Heart right ventricle (tissue), 2 donors: ENCODE measurements around a stretch of chr7.

DNA sequence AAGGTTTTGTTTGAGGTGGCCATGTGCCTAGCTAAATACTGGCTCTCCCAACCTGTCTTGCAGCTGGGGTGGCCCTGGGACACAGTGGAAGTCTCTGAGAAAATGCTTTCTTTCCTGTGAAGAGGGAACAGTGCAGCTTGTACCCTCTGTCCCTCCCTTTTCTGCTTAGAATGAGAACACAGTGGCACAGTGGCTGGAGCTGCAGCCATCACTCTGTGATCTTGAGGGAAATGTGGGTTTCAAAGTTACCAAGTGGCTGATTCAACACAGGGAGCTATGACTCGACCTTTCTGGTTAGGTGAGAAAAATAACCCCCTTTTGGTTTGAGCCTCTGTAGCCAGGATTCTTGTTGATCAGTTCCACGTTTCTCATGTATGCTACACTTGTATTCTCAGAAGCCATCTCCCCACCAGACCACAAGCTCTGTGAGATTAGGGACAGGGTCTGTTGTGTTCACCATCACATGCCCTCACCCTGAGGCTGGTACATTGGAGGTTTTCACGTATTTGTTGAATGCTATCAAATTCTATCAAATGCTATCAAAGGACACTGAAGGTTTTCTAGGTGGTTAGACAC lies 62.8 kb upstream of the CARD11 start:
- PRO-cap, 2 experiments, result no peak in any of the 2 experiments

- PRO-cap, 2 experiments, result no peak in any of the 2 experiments
These were observed 119.5 kb upstream of the SDK1 start for GRCh38 chr7:3181329-3182189.

GRCh38 chr7:3243015-3243625 lies 57.9 kb upstream of the SDK1 start:
- PRO-cap, 2 experiments, result no peak in any of the 2 experiments

DNA sequence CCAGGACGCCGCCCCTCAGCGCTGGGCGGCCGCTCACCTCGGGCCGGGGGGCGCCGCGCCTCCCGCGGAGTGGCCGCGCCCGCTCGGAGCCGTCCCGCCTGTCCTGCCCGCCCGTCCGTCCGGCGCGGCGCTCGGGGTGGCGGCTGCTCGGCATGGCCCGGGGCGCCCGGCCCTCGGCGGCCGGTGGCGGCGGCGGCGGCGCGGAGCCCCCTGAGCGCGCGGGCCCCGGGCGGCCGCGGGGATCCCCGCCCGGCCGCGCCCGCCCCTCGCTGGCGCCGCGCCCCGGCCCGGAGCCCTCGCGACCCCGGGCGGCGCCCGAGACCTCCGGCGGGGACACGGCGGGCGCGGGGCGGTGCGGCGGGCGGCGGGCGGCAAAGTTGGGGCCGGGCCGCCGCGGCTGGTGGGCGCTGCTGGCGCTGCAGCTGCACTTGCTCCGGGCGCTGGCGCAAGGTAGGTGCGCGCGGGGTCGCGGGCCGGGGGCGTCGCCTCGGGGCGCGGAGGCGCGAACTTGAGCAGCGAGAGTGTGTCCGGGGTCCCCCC lies 453 bp downstream of the SDK1 start:
- PRO-cap, 2 experiments, result no peak in any of the 2 experiments

DNA sequence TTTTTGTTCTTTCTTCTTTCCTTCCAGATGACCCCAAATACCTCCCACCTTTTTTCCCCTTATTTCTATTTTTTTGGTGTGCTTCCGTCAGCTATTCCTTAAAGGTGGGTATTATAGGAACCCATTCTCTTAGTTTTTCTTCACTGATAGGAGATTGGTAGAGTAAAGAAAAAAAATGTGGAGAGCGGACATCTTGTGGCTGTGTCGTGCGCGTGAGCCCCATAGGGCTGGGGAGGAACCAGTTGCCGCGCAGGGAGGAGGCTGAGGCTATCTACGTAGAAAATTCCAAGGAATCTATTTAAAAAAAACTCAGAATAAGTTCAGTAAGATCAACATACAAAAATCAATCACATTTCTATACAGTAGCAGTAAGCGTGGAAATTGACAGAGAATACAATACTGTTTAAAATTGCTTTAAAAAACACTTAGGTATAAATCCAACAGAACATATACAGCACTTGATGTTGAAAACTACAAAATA lies 399.8 kb downstream of the SDK1 start:
- PRO-cap, 2 experiments, result no peak in any of the 2 experiments

DNA sequence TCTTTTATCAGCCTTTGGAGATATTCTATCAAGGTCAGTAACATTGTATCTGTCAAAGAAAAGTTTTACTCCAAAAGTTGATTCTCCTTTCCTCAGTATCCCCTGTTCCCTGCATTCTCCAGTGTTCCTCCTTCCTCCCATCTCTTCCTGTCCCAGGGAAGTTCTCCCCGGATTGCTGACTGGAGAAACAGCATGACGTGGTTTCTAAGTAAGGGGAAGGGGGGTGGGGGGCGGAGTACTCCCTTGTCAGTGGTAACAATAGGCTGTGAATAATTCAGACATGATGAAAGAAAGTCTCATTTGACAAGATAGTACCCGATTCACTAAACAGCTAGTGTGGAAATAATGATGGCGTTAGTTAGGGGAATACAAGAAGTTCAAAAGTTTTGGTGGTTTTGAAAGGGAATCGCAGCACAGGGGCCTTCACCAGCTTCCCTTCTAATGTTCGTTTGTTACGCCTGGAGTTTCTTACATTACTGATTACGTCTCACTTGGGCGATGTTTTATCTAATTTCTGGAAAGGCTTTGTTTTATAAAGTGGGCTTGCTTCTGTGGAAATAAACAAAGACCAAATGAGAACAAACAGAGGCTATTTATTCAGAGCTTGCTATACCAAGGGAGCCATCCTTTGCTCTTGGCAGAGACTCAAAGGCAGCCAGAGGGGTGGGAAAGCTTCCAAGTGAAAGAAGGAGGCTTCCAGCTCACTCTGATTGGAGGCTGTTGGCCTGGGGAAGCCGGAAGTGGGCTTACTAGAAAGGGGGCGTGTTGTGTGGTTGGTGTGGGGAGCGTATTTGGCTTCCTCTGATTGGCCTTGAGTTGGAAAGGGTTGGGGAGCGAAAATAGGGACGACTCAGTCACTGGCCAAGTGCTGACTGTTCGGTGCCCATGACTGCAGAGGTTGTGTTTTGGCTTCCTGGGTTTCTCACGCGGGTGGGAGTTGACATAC lies 453.7 kb downstream of the SDK1 start:
- PRO-cap, 2 experiments, result no peak in any of the 2 experiments

- PRO-cap, 2 experiments, result no peak in any of the 2 experiments
These were observed 621.0 kb downstream of the SDK1 start for GRCh38 chr7:3921844-3922695.

GRCh38 chr7:4089074-4089481 lies 593.0 kb upstream of the FOXK1 start:
- PRO-cap, 2 experiments, result no peak in any of the 2 experiments

DNA sequence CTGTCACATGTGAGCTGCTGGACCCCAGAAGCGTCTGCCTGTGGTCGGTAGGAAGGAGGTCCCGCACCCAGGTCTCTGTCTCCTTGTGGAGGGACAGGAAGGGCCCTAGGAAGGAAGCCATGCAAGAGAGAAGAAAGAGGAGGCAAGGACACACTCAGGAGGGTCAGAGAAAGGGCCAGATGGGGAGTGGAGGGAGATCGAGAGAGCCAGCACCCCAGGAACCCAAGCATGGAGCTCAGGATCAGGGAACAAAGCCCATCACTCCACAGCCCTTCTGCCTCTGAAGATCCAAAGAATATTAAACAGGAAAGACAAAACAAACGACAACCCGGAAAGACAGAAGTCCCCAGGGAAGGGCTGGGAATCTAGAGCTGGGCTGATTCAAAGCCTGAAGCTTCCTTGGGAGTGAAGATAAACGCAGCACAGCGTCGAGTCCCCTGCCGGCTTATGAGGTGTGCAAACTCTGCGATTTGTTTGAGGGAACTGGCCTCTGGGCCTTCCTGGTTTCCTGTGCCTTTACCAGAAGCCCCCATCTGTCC lies 580.3 kb upstream of the FOXK1 start:
- PRO-cap, 2 experiments, result no peak in any of the 2 experiments

GRCh38 chr7:4135876-4137023 lies 545.8 kb upstream of the FOXK1 start:
- PRO-cap, 2 experiments, result no peak in any of the 2 experiments

- PRO-cap, 2 experiments, result no peak in any of the 2 experiments
These were observed 43.7 kb downstream of the FOXK1 start for GRCh38 chr7:4725891-4726037.

- PRO-cap, 2 experiments, result no peak in any of the 2 experiments
These were observed 44.0 kb downstream of the FOXK1 start for GRCh38 chr7:4726038-4726457.

- PRO-cap, 2 experiments, result no peak in any of the 2 experiments
These were observed 33.3 kb upstream of the AP5Z1 start for GRCh38 chr7:4742119-4742523.

DNA sequence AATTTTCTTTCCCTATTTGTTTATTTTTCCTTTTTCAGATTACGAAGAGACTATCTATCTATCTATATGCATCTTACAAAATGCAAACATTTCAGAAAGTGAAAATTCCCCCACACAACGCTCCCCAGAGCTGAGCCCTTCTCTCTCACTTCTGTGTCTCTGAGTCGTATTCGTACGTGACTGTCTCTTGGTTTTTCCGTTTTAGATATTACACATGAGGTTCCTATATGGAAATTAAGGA lies 27.4 kb upstream of the AP5Z1 start:
- PRO-cap, 2 experiments, result no peak in any of the 2 experiments

DNA sequence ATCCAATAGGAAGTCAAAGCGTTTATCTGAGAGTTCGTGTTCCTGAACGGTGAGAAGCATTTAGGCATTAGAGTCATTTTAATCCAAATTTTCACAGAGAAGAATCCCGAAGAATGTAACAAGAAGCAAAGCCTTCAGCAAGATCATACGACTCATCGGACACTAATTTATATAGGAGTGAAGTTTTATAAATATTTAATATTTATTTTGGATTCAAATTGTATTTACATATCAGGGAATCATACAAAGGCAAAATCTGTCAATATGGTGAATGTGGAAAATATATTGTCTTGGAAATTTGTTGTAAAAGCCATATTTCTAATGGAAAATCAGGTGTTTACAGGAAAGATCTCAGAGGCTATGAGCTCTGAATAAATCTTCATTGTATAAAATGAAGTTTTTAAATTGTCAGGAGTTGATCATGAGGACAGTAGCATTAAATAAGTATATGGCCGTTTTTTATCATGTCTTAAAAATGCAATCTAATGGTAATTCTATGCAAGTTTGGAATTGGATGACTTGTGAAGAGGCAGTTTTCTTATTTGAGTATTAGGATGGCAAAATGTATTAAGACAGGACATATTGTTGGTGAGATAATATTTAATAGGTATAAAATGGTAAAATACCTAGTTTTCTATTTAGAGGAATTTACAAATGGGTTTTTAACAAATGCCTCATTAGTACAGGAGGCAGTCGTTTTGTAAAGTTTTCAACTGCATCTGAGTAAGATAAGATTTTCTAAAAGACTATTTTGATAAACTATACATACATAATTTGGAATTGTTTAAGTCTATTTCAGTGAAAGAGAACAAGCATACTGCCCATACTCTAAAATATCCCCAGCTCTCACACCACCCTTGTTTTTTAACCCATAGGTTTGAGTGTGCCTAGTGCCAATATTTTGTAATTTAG lies 20.2 kb downstream of the RBAK start:
- PRO-cap, 2 experiments, result no peak in any of the 2 experiments

- PRO-cap, 2 experiments, result no peak in any of the 2 experiments
These were observed 46.2 kb upstream of the WIPI2 start for GRCh38 chr7:5143771-5144321.

DNA sequence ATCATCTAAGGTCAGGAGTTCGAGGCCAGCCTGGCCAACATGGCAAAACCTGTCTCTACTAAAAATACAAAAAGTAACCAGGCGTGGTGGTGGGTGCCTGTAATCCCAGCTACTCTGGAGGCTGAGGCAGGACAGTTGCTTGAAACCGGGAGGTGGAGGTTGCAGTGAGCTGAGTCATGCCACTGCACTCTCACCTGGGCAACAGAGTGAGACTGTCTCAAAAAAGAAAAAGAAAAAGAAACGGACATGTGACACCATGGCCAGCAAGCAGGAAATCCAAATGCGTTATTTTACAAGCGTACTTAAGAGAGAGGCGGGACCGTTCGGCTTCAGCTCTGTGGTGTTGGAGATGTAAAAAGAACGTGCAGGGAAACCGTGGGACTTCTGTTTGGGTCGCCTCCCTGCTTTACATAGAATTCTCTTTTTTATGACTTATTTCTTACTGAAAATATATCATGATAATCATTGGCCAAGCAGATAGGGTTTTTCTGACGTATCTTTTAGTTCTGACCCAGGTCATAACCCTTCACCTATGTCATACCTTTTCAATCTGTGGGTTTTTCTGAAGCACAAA lies 45.2 kb downstream of the WIPI2 start:
- PRO-cap, 2 experiments, result no peak in any of the 2 experiments

- PRO-cap, 2 experiments, result no peak in any of the 2 experiments
These were observed 53.1 kb downstream of the TNRC18 start for GRCh38 chr7:5370268-5371255.

GRCh38 chr7:5401392-5401921 lies 22.2 kb downstream of the TNRC18 start:
- PRO-cap, 2 experiments, result no peak in any of the 2 experiments

- PRO-cap, 2 experiments, result peak in 1 of 2 experiments; most common plus-strand start chr7:5420052 (in 1)
These were observed 3.7 kb downstream of the TNRC18 start for GRCh38 chr7:5419935-5420397.